ENCODE results near the genes MAP4, PLXNB1 and PFKFB4.

- RAMPAGE, long total RNA: no peak
- RRBS: no CpG with 5 or more reads among the region's 5 CpGs
These were observed 66.0 kb downstream of the SETD2 start for GRCh38 chr3:47097886-47098263.

DNA sequence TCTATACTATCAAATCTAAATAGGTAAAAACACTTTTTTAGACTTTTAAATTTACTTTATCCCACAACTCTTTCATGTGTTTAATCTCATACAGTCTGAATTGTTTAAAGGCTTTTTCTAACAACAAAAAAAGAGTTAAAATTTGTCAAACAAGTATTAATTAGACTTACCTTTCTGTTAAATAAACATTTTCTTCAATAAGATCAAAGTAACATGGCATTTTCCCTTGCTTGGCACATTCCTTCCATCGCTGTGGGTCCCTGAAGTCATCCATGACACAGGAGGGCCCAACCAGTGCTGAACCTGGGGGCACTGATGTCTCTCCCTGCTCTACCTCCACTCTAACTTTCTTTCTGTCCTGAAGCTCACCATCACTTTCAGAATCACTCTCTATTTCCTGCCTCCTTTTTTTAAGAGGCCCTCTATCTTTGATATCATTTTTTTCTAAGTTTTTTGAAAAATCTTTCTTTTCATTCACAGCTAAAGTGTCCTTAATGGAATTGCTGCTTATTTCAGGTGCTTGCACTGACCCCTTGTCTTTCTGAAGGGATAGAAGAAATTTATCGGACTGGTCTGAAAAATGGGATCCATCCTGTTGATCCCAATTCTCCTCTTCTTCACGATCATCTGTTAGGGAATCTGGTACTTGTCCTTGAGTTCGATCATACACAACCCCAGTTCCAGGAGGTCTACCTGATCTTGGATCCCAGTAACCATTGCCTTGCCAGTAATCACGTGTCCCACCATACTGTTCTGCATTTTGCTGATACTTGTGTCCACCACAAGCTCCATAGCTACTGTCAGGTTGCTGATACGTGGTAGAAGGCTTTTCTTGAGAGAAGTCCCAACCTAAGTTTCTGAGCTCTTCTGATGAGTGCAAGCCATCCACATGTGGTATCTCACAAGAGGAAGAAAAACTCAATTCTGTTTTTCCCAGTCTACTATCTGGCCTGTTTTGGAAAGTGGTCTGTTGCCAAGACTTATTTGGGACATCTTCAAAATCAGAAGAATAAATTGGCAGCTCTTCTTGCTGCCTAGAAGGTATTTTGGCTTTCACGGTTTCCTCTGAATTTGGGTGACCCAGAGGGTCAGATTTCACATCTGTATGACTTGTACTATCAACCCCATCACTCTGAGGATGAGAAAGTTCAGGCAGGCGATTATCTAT, 43.5 kb downstream of the SETD2 start:
- RAMPAGE, long total RNA: no peak
- RRBS: no CpG with 5 or more reads among the region's 8 CpGs

- RAMPAGE, long total RNA: no peak
- RRBS: no CpG with 5 or more reads among the region's 26 CpGs
These were observed 25.5 kb downstream of the PTPN23 start for GRCh38 chr3:47406115-47406996.

GRCh38 chr3:47412403-47413483, 31.9 kb downstream of the PTPN23 start:
- RAMPAGE, long total RNA: no peak
- RRBS: no CpG with 5 or more reads among the region's 19 CpGs

DNA sequence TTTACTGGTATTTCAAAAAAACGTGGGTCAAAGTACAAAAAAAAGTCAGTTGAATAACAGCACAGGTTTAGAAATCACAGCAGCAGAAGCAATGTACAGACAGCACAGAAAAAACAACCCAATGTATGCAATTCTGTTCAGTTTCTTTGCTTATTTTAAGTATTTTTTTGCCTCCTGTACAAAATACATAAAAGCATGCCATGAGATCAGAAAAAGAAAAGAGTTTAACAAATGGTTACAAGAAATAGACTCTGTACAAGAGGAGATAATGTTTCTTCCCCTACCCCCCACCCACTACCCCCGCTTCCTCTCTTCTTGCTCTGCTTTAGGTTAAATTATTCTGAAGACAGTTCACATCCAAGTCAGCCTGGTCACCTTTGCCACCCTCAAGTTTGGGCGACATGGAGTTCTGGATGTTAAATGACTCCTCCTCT, 16.4 kb downstream of the CSPG5 start:
- RAMPAGE, long total RNA: no peak
- RRBS: no CpG with 5 or more reads among the region's 3 CpGs

DNA sequence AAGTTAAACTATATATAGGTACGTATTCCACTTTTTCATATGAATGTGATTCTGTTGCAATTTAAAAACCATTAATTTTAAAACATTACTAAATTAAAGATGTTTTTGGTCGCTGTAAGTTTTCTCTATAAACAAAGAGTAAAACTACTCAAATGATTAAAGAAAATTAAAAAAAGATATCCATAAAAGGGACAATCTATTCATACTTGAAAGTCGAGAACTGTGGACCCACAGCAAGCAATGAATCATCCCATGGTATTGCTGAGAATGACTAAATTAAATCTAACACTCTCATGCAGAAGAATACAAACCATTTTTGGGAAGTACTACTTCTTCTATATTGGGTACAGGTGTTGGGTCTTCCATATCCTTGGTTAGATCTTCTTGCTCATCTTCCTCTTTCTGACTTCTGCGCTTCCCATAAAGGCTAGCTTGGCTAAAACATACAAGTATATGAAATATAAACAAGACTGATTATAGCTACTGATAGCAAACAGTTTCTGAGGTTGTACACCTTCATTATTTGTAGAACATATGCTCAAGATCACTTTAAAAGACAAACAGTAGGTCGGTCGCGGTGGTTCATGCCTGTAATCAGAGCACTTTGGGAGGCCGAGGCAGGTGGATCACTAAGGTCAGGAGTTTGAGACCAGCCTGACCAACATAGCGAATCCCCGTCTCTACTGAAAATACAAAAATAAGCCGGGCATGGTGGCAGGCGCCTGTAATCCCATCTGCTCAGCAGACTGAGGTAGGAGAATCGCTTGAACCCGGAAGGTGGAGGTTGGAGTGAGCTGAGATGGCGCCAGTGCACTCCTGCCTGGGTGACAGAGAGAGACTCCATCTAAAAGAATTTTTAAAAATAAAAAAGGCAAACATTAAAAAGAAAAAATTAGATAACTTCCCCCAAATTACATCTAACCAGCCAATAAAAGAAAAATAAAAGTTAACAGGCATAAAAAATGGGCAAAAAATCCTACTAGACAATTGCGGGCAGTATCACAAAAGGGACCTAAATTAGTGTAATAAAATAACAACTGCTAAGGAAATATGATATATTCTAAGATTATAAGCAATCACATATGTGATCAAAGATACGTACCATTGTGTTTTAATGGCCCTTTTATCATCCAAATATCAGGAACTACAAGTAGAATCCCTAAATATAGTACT, 80.3 kb downstream of the SMARCC1 start:
- RAMPAGE, long total RNA: no peak
- RRBS: no CpG with 5 or more reads among the region's 17 CpGs

GRCh38 chr3:47745671-47746191, 36.0 kb downstream of the SMARCC1 start:
- RAMPAGE, long total RNA: no peak
- RRBS: no CpG with 5 or more reads among the region's 2 CpGs

DNA sequence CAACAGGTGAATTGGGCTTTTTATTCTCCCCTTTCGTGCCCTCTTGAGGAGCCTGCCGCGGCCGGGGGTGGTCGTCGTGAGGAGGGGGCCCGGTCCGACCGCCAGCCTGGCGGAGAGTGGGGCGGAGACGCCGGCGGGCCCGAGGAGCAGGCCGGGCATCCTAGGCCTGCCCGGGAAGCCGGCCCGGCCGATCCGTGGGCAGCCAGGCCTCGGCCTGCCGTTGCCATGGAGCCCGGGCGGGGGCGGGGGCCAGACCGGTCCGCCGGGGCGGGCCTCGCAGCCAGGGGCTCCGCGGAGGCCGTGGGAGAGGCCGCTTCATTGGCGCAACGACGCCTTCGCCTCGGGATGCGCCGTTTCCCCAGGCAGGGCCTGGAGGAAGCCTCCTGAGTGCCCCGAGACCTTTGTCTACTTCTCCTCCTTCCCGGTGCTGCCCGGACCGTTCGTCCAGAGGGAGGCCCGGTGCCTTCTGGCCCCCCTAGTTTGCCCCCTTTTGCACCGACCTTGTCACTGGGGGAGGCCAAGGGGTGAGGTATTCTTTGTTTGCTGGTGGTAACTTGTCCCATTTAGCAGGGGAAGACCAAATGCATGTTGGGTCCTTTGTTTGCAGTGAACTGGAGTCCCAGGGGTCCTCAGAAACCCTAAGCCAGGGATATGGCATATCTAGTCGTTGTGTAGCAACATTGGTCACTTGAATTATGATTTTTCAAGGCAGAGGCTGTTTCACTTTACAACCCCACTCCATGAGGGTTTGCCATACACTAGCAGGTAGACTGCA, 456 bp downstream of the DHX30 start:
- RAMPAGE, long total RNA: no peak
- RRBS: 3% methylated on average over 13 of the region's 50 CpGs

GRCh38 chr3:47916148-47917164, 99.8 kb downstream of the MAP4 start:
- RAMPAGE, long total RNA: no peak
- RRBS: 86% methylated on average over 3 of the region's 7 CpGs

- RAMPAGE, long total RNA: no peak
- RRBS: no CpG with 5 or more reads among the region's 5 CpGs
These were observed at the start of gene MAP4 for GRCh38 chr3:48015601-48016971. TSS of gene MAP4 (minus strand) at chr3:48016416.

DNA sequence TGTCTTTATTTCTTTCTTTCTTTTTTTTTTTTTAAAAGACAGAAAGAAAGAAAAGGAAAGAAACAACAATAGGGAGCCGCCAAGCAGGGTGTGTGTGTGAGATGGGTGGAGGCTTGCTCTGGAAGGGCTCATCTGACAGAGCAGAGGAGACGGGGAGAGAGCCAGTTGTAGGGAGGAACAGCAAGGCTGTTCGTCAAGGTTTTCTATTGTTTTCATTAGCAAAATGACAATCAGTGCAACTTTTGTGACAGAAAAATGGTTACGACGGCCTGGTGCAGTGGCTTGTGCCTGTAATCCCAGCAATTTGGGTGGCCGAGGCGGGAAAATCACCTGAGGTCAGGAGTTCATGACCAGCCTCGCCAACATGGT, 69.2 kb downstream of the CDC25A start:
- RAMPAGE, long total RNA: no peak
- RRBS: no CpG with 5 or more reads among the region's 8 CpGs

DNA sequence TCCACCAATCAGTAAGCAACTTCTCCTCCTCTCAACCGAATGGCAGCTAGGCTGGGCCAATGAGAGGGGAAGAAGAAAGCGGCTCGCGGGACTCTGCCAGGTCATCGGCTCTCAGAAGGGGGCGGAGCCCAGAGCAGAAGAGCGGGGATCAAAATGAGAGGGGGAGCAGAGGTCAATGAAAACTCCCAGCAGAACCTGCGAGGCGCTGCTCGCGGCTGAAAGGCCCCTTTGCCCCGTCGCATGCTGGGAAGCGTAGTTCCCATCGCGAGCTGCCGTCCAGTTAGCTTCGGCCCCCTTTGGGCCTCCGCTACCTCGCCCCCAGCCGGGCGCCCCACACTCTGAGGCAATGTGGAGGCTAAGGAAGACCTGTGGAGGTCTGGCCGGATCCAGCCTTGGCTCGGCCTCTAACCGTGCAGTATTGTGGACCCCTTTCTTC, 268 bp upstream of the CDC25A start:
- RAMPAGE, long total RNA: no peak
- RRBS: 7% methylated on average over 5 of the region's 25 CpGs

GRCh38 chr3:48232620-48233298, 8.1 kb upstream of the ZNF589 start:
- RAMPAGE, long total RNA: no peak
- RRBS: no CpG with 5 or more reads among the region's 10 CpGs

DNA sequence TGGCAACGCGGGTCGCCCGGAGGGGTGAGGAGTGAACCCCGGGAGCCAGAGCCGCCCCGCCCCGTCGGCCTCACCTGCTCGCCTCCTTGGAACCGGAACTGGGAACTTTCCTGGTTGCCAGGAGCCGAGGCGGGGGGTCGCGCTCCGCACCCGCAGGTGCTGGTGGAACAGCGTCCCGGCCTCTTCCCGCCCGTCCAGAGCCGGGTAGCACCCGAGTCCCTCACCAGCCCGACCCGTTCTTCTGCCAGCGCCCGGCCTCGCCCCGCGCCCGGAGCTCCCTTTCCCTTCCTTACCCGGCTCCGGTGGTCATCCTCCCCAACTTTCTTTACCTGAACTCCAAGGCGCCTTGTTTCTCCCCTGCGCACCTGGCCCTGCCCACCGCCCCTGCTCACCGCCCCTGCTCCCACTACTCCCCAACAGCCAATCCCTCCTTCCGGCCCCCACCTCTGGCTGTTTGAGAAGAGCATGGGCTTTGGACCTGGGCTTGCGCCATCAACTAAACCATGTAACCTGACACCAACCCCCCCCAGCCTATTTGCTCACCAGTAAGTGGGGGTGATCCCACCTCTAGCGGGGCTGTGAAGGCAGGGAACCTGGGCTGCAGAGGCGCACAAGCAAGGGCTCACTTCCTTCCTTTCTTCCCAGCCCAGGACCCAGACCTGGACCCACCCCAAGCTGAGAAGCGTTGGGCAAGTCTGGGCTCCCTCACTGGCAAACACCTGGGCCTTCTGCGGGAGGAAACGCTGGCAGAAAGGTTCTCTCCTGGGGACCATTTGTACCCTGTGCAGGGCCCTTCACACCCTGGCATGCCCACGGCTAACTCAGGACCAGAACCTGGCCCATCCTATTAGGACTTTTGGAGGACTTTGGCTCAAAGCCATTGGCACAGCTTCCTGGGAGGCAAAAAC, at the start of gene PLXNB1:
Gene PLXNB1, minus strand, starts transcription at position 408 of the 908 bp plus-strand sequence.
- RAMPAGE, long total RNA: no peak
- RRBS: 2% methylated on average over 18 of the region's 45 CpGs

- RAMPAGE, long total RNA: no peak
- RRBS: 2% methylated on average over 16 of the region's 72 CpGs
These were observed at the start of gene PFKFB4 for GRCh38 chr3:48556442-48557584. TSS of gene PFKFB4 (minus strand) at chr3:48556803.

DNA sequence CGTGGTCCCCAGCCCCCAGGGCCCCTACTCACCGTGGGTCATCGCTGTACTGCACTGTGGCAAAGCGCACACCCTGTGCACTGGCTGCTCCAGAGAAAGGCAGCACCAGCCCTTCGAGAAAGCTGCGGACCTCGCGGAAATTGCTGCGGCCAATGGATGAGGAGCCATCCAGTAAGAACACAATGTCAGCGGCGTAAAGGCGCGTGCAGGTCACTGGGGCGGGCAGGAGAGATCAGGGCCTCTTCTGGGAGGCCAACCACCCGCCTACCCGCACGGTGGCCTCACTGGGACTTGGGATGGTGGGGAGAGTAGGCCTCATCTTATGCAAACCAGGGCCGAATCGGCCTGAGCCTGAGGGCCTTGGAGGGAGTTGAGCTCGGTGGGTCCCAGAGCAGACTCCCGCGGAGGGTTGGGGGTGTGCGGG, 781 bp downstream of the COL7A1 start:
- RAMPAGE, long total RNA: no peak
- RRBS: no CpG with 5 or more reads among the region's 23 CpGs

DNA sequence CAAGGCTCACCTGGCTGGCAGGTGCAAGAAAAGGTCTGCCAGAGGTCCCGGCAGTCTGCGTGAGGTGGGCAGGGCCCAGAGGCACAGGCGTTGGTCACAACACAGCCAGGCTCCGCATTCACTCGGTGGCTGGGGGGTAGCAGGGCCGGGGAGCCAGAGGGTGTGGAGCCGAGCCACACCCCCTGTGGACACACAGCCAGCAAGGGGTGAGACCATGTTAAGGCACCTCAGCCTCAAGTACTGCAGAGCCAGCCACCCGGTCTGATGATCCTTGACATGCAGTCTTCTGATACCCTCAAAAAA, 10.9 kb downstream of the CELSR3 start:
- RAMPAGE, long total RNA: no peak
- RRBS: 93% methylated on average over 7 of the region's 8 CpGs

- RAMPAGE, long total RNA: no peak
- RRBS: no CpG with 5 or more reads among the region's 6 CpGs
These were observed 14.6 kb downstream of the IP6K2 start for GRCh38 chr3:48702310-48702939.

- RAMPAGE, long total RNA: no peak
- RRBS: no CpG with 5 or more reads among the region's 5 CpGs
These were observed 10.6 kb downstream of the ARIH2 start for GRCh38 chr3:48929323-48929598.

- RAMPAGE, long total RNA: no peak
- RRBS: 10% methylated on average over 4 of the region's 9 CpGs
These were observed 816 bp downstream of the NDUFAF3 start for GRCh38 chr3:49022804-49023069.

Data from epithelial cell of proximal tubule (primary cell).